Omental fat pad (tissue), 4 donors: ENCODE results near the gene SHOC2.

DNA sequence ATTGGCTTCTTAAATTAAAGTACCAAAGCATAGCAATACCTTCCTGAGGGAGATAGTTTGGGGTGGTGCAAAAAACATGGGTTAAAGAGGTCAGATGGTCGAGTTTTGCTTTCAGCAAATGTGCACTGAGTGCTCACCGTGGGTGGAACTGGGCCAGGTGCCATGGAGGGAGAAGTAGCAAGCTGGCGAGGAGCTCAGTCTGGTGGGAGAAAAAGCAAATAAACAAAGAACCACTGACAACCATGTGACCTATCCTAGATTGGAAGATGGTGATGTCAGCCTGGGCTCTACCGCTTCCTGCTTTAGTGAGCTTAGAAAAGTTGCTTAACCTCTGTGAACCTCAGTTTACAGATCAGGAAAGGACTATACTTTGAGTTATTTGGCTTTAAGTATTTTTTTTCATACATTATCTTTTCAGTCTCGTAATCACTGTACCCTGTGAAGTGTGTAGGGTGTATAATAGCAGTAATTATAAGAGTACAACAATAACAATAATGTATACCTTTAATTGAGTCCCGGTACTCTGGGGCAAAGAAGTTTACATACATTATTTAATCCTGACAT lies 69.1 kb upstream of the PDCD4 start:
- PRO-cap: no peak
- RAMPAGE, long total RNA, 4 experiments: no peak in any of the 4 experiments

- PRO-cap: no peak
- RAMPAGE, long total RNA, 4 experiments: no peak in any of the 4 experiments
These were observed 30.9 kb upstream of the PDCD4 start for GRCh38 chr10:110840835-110841202.

- PRO-cap: no peak
- RAMPAGE, long total RNA, 4 experiments: no peak in any of the 4 experiments
These were observed 25.4 kb upstream of the PDCD4 start for GRCh38 chr10:110846348-110846658.

- PRO-cap: no peak
- RAMPAGE, long total RNA, 4 experiments: no peak in any of the 4 experiments
These were observed 5.7 kb upstream of the PDCD4 start for GRCh38 chr10:110866142-110866360.

GRCh38 chr10:110872734-110873065 lies 972 bp downstream of the PDCD4 start:
- PRO-cap: unidirectional peak, minus-strand start at chr10:110872832
- RAMPAGE, long total RNA, 4 experiments: no peak in any of the 4 experiments

GRCh38 chr10:110873633-110873870 lies 1.8 kb downstream of the PDCD4 start:
- PRO-cap: no peak
- RAMPAGE, long total RNA, 4 experiments: no peak in any of the 4 experiments

- PRO-cap: no peak
- RAMPAGE, long total RNA, 4 experiments: no peak in any of the 4 experiments
These were observed 21.0 kb downstream of the BBIP1 start for GRCh38 chr10:110897727-110898694.

- PRO-cap: unidirectional peak, plus-strand start at chr10:110919604
- RAMPAGE, long total RNA, 4 experiments: start-site peak on the plus strand in 2 of 4 experiments, at chr10:110919592-110919636 at its widest, 347 to 713 reads per replicate
These were observed at the start of gene SHOC2 for GRCh38 chr10:110919408-110920445. TSS of gene SHOC2 (plus strand) at chr10:110919604.

- PRO-cap: no peak
- RAMPAGE, long total RNA, 4 experiments: no peak in any of the 4 experiments
These were observed 27.9 kb downstream of the SHOC2 start for GRCh38 chr10:110947088-110947953.

- PRO-cap: no peak
- RAMPAGE, long total RNA, 4 experiments: no peak in any of the 4 experiments
These were observed 44.9 kb downstream of the SHOC2 start for GRCh38 chr10:110964161-110964936.

- PRO-cap: no peak
- RAMPAGE, long total RNA, 4 experiments: no peak in any of the 4 experiments
These were observed 31.0 kb upstream of the GPAM start for GRCh38 chr10:112214446-112215069.

DNA sequence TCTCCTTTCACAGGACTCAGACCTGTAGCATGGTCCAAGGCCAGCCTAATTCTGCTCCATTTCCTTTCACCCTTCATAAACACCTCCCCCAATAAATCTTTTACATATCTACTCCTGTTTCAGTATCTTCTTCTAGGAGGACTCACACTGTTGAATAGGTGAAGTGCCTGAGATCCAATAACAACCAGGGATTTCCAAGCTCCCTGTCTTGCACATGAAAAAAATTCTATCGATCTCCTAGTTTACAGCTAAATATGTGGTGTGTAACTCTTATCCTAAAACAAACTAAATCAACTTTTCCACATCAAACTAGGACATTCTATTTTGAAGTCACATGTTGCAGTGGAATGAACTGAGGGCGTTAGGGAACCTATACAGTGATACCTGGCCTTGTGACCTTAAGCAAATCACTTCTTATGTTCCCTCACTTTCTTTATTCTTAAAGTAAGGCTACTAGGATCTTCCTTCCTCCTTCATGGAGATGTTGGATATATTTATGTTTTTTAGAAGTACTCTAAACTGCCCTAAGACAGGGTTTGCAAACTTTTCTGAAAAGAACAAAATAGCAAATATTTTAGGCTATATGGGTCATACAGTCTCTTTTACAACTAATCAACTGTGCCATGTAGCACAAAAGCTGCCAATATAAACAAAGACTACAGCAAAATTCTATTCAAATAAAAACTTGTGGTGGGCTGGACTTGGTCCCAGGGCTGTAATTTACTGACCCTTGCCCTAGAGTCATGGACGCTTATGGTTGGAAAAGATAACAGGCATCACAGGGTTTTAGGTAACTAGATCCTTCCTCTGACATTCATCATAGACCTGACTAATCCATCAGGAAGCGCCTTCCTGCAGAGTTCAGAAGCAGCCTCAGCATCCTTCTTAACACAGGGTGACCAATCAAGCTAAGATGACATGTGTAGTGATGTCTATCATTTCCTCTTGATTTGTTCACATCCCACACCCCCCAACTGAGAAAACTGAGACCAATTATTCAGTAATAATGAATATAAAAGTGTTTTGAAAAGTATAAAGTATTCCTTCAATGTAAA lies 39.9 kb upstream of the GPAM start:
- PRO-cap: no peak
- RAMPAGE, long total RNA, 4 experiments: no peak in any of the 4 experiments

DNA sequence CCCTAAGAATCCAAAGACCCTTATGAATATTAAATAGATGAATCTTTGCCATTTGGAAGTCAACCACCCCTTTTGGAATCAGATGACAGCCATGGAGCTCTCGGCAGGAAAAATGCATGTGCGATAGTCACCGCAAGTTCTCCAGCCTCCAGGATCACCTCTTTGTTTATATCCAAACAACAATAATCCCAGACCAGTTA lies 41.1 kb upstream of the GPAM start:
- PRO-cap: no peak
- RAMPAGE, long total RNA, 4 experiments: no peak in any of the 4 experiments

- PRO-cap: no peak
- RAMPAGE, long total RNA, 4 experiments: no peak in any of the 4 experiments
These were observed 13.2 kb upstream of the ACSL5 start for GRCh38 chr10:112360516-112361259.

DNA sequence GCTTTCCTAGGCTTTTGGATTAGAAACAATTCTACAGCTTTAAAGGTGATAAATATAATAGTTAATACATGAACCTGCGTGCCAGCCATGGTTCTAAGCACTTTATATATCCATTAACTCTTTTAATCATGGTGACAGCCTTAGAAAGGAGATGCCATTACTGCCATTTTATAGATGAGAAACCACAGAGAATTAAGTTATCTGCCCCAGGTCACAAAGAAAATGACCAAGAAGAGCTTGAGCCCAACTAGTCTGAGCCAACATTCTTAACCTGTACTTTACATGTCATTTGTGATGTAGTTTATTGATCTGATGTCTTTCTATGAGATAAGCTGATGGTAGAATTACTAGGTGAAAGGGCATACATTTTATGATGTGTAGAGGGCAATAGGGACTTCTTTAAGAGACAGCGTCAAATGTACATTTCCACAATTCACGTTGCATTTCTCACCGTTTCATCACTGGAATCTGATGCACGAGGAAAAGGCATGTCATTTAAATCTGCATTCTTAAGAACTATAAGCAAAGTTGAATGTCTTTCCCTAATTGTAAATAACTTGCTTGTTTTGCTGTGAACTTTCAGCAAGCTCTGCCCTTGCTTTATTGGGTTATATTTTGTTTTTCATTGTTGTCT lies 11.3 kb downstream of the ACSL5 start:
- PRO-cap: no peak
- RAMPAGE, long total RNA, 4 experiments: no peak in any of the 4 experiments

DNA sequence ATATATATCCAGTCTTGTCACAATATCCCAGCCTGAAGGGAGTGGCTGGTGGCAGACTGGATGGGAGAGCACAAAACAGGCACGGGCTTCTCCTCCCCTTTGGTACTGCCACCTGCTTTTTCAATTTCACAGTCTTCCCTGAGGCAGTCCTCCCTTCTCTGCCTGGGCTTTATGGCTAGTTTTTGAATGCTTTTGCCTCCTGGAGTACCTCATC lies 18.9 kb downstream of the ACSL5 start:
- PRO-cap: no peak
- RAMPAGE, long total RNA, 4 experiments: no peak in any of the 4 experiments

- PRO-cap: no peak
- RAMPAGE, long total RNA, 4 experiments: no peak in any of the 4 experiments
These were observed 221.1 kb upstream of the TCF7L2 start for GRCh38 chr10:112728828-112729538.

DNA sequence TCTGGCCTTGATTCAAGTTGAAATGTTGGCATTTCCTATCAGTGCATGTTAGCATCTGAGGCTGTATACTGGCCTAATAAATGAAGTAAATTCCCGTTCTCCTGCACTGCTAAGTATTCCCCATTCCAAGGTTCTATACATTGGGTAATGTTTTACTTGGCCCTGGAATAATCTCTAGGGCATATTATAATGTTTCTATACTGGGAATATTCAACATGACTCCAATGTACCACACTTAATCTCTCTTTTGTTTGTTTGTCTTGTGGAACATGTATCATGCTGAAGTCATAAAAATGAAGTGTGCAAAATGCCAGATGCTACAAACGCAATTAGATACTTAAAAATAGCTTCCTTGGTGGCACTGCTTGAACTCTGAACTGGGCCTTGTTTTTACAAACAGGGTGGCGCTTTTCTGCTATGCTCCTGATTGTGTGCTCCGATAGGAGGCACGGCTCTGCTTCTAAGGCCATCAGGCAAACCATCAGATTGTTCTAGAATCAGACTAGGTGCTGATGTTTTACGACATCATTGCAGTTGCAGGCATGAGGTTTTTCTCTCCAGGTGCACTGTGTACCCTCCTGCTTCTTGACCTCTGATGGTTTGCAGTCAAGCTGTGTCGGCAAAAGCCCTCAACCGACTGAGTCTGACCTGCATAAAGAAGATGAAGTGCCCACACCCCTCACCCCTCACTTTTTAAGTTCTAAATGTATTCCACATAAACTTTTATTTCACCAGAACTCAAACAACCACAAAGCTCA lies 156.6 kb upstream of the TCF7L2 start:
- PRO-cap: no peak
- RAMPAGE, long total RNA, 4 experiments: no peak in any of the 4 experiments

DNA sequence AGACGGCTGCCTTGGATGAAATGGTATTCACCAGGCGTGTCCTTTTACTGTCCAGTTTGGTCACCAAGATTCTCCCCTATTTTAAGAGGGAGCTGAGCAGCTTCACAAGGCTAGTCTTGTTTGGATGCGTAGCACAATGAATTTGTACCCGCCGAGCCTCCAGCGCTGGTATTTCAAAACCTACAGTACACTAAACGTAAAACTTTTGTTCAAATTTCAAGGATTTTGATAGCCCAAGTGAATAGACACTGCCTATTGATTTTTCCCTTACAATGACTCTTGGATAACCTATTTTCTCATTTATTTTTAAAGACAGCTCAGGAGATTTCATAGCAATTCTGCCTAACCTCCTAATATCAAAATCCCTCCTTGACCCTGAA lies 118.6 kb upstream of the TCF7L2 start:
- PRO-cap: no peak
- RAMPAGE, long total RNA, 4 experiments: no peak in any of the 4 experiments

DNA sequence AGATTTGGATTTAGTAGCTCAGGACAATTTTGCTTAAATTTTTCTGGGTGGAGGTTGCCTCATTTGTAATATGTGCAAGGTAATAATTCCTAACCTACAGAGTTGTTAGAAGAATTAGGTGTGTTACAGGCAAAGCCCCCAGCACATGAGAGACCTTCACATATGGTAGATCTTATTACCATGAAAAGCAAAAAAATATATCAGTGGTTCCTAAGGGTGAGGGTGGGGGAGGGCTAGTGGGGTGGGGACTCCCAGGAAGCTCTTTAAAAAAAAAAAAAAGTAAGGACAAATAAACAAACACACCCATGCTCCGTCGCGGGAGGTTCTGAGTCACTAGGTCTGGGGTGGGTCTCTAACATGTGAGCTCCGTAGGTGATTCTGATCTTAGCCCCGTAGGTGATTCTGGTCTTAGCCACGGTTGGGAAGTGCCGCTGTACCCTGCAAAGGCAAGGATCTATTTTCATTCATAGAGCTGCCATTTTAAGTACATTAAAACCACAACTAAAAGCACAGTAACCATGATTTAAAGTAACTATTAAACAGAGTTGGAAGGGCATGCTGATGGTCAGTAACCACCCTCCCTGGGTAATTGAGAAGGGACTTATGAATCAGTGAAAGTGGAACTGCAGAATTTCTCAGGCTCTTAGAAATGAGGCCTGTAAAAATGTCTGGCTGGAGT lies 34.5 kb upstream of the TCF7L2 start:
- PRO-cap: no peak
- RAMPAGE, long total RNA, 4 experiments: no peak in any of the 4 experiments